Measurements from ENCODE around the genes MEGF8, CEACAM8, CD177 and ETHE1.

- RRBS = 31% methylated on average over 10 of the region's 17 CpGs
Observed at GRCh38 chr19:42291114-42291871, 10.6 kb upstream of the PRR19 start.

DNA sequence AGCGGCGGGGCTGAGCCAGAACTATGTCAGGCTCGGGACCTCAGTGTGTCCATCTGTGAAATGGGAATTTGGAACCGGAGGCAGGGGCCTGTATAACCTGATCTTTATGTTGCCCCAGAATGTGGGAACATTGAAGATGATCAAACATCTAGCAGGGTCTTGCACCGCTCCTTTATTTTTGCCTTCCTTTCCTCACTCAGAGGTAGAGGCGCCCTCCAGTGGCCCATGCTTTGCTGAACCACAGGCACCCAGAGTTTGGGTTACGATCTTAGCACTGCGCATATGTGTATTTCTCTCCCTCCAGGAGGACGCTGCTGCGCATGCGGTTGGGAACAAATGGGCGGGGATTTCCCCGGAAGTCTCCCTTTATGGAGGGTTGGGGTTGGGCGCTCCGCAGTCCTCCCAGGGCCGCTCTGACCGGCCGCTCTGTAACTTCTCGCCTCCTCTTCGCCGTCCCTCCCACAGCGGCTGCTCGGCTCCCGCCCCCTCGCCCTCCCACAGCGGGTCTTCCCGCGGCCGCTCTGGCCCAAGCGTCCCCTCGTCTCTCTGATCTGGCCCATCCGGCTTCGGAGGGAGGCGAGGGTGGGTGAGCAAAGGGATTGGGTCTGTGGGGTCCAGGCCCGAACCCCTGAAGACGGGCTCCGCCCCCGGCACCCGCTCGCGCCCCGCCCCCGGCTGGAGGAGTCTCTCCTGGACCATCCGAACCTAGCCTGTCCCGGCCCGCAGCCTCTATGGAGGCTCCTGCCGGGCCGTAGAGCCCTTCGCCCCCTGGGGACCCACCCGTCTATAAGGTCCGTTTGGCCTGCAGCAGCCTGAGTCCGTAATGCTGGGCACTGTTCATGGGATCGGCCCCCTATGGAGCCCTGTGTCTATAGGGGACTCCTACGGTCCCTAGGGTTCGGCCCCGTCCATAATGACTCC, at the start of gene MEGF8:
Gene MEGF8, plus strand, starts transcription at position 541 of the 921 bp plus-strand sequence.
- RRBS = 2% methylated on average over 12 of the region's 56 CpGs

GRCh38 chr19:42369866-42370652, 20.0 kb downstream of the CNFN start:
- RRBS = no CpG with 5 or more reads among the region's 15 CpGs

GRCh38 chr19:42594697-42595041, at the start of gene CEACAM8:
Gene CEACAM8, minus strand, starts transcription at chr19:42594924.
- RRBS = no CpG with 5 or more reads among the region's 5 CpGs

DNA sequence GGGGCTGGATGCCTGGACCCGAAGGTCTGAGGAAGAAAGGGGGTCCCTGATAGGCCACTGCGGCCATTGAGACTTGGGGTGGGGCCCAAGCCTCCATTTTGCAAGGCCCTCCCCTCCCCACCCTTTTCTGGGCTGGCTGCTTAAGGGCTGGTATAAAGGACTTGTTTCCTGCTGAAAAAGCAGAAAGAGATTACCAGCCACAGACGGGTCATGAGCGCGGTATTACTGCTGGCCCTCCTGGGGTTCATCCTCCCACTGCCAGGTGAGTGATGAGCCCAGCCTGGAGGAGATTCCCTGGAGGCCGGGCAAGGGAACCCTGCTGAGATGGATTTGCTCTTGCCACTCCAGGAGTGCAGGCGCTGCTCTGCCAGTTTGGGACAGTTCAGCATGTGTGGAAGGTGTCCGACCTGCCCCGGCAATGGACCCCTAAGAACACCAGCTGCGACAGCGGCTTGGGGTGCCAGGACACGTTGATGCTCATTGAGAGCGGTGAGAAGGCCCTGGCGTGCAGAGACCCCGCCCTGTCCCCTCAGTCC, at the start of gene CD177:
Gene CD177, plus strand, starts transcription at position 182 of the 536 bp plus-strand sequence.
- RRBS = 3% methylated on average over 3 of the region's 15 CpGs

- RRBS = no CpG with 5 or more reads among the region's 4 CpGs
Observed at GRCh38 chr19:43499129-43499594, 5.4 kb downstream of the PHLDB3 start.

DNA sequence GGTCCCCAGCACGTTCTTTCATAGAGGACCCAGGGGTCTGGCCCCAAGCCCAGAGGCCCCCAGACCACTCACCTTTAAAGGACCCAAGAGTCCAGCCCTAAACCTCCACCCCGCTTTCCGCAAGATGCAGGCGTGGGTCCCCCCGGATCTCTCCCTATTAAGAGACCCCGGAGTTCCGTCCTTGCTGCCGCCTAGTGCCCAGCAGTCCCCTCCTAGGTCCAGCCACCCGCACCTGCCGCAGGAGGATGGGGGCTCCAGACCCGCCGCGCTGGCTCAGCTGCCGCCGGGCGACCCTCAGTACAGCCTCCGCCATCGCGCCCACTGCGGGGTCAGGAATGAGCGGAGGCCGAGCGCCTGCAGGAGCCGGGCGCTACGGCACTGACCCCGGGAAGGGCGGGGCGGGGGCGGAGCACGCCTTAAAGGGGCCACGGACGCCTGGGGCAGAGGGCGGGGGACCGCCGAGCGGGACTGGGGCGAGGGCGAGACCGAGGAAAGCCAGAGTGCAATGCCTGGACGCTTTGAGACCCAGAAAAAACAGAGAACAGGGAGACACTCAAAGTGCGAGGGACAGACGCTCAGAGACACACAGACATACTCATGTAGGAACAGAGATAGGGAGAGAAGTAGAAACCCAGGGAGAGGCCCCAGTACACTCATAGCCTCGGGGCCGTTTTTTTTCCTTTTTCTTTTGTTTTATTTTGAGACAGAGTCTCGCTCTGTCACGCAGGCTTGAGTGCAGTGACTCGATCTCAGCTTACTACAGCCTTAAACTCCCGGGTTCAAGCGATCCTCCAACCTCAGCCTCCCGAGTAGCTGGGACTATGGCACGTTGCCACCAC, at the start of gene ETHE1:
Gene ETHE1, minus strand, starts transcription at position 337 of the 839 bp plus-strand sequence.
- RRBS = 2% methylated on average over 16 of the region's 52 CpGs

- RRBS = no CpG with 5 or more reads among the region's 16 CpGs
Observed at GRCh38 chr19:43635006-43635878, 4.4 kb downstream of the CADM4 start.

GRCh38 chr19:43650464-43650663, 10.7 kb upstream of the CADM4 start:
- RRBS = no CpG with 5 or more reads among the region's 1 CpG

DNA sequence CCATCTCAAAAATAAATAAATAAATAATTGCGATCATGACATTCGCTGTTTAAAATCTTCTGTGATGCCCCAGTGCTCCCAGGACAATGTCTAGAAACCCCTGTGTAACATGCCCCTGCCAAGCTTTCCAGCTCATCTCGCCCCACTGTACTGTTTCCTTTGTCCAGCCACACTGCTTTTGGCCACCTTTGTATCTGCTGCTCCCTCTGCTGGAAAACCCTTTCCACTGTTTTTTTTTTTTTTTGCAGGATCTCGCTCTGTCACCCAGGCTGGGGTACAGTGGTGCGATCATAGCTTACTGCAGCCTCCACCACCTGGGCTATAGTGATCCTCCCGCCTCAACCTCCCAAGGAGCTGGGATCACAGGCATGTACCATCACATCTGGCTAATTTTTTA, 7.5 kb downstream of the PLAUR start:
- RRBS = no CpG with 5 or more reads among the region's 6 CpGs

GRCh38 chr19:43674658-43675041, 4.7 kb upstream of the PLAUR start:
- RRBS = no CpG with 5 or more reads among the region's 4 CpGs

DNA sequence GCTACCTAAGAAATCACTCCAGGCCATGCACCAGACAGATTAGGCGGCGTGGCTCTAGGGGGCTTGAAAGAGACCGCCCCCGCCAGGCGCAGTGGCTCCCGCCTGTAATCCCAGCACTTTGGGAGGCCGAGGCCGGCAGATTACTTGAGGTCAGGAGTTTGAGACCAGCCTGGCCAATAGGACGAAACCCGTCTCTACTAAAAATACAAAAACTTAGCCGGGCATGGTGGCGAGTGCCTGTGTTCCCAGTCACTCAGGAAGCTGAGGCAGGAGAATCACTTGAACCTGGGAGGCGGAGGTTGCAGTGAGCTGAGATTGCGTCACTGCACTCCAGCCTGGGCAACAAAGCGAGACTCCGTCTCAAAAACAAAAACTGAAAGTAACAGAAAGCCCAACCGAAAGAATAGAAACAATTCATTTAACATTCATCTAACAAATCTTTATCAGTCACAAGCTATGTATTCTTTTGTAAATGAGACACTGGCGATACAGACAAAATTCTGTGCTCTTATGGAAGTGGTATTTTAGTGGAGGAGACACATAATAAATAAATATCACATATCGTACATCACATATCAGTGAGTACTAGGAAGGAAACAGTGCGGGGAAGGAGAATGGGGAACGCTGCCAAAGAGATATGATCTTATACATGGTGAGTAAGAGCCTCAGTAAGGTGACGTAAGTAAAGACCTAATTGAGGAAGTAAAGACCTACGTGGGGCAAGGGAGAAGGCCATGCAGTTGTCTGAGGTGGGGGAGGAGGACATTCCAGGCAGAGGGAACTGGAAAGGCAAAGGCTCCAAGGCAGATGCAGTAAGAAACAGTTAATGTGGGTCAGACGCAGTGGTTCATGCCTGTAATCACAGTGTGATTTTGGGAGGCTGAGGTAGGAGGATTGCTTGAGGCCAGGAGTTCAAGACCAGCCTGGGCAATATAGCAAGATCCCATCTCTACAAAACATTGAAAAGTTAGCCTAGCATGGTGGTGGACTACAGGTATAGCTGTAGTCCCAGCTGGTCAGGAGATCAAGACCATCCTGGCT, 14.7 kb upstream of the IRGC start:
- RRBS = no CpG with 5 or more reads among the region's 24 CpGs

GRCh38 chr19:43755459-43755864, 700 bp upstream of the SMG9 start:
- RRBS = no CpG with 5 or more reads among the region's 23 CpGs

GRCh38 chr19:44165493-44165903, 598 bp downstream of the ZNF226 start:
- RRBS = no CpG with 5 or more reads among the region's 6 CpGs

- RRBS = no CpG with 5 or more reads among the region's 7 CpGs
Observed at GRCh38 chr19:44177746-44179039, 13.3 kb downstream of the ZNF226 start.

DNA sequence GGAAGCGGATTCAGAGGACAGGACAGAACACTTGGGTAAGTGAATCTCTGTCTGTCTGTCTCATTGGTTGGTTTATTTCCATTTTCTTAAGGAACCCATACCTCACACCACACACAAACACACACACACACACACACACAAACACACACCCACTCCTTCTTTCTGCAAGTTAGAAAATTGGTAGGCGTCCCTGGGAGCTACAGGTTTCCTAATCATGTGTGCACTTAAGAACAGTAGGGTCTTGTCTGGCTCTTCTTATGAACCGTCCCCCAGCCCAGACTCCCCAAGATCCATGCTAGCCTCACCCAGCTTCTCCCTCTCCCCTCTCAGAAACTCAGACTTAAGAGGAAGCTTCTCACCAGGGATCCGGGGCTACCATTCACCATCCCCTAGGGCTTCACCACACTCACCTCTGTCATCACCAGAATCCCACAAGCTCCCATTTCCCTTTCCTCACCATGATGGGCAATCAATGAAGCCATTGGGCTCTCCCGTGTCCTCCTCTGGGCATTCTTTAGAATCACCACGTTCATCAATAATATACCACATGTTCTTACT, 14.4 kb upstream of the ZNF285 start:
- RRBS = no CpG with 5 or more reads among the region's 6 CpGs

- RRBS = no CpG with 5 or more reads among the region's 4 CpGs
Observed at GRCh38 chr19:44571381-44571608, 41.8 kb upstream of the CEACAM20 start.

GRCh38 chr19:44615518-44615993, 2.2 kb downstream of the IGSF23 start:
- RRBS = no CpG with 5 or more reads among the region's 7 CpGs

DNA sequence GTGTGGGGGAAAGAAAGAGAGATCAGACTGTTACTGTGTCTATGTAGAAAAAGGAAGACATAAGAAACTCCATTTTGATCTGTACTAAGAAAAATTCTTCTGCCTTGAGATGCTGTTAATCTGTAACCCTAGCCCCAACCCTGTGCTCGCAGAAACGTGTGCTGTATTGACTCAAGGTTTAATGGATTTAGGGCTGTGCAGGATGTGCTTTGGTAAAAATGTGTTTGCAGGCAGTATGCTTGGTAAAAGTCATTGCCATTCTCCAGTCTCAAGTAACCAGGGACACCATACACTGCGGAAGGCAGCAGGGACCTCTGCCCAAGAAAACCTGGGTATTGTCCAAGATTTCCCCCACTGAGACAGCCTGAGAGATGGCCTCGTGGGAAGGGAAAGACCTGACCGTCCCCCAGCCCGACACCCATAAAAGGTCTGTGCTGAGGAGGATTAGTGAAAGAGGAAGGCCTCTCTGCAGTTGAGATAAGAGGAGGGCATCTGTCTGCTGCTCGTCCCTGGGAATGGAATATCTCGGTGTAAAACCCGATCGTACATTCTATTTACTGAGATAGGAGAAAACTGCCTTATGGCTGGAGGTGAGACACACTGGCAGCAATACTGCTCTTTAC, 4.5 kb upstream of the PVR start:
- RRBS = no CpG with 5 or more reads among the region's 10 CpGs

- RRBS = 56% methylated on average over 1 of the region's 9 CpGs
Observed at GRCh38 chr19:44665670-44666165, 5.6 kb upstream of the CEACAM19 start.

All from Ishikawa (cell line).